SEM (cell line): ENCODE results near the genes RPAP3, HDAC7, C12orf54 and TEX49.

DNA sequence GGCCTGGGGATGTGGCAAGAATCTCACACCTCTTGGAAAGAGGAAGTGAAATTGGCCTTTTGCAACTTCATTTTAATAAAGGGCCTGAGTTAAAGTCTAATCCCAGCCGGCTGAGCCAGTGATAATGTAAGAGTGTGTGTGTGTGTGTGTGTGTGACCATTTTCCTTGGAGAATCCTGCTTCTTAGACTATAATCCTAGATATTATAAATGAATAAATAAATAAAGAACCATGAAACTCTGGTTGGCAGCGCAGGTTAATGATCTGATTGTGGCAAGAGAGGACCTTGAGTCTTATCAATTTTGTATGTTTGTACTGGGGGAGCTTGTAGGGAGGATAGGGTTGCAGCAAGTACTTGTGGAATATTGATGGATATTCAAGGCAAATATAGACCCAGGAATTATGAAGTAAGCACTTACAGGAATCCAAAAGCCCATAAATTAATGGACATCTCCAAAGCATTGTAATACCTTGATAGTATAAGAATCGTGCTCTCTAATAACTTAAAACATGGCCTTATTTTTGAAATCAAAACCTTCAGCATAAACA lies 233.2 kb upstream of the AMIGO2 start:
- PRO-cap: no peak

DNA sequence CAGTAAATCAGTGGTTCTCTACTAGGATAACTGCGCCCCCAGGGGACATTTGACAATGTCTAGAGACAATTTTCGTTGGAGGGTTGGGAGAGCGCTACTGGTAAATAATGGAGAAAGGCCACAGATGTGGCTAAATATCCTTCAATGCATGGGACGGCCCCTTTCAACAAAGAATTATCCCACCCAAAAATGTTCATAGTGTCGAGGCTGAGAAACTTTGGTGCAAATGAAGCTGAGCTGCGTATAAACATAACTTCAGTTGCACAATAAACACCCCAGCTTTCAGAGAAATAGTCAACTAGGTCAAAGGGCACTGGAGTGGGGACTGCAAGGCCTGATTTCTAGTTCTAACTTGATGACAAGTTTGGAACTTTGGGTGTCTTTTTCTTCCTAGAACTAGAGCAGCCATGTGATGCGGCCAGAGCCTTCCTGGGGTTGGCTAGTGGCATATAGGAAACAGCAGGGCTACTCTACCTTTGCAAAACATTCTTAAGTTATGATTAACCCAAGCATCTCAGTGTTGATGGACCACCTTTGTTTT lies 298.4 kb upstream of the AMIGO2 start:
- PRO-cap: no peak

DNA sequence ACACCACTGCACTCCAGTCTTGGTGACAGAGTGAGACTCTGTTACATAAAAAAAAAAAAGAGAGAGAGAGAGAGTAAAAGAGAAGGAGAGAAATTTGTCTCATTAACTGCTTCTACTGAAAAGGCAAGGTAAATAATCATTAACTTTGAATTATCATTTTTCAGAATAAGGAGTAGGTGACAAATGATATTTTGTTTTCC lies 108.8 kb downstream of the RPAP3 start:
- PRO-cap: no peak

DNA sequence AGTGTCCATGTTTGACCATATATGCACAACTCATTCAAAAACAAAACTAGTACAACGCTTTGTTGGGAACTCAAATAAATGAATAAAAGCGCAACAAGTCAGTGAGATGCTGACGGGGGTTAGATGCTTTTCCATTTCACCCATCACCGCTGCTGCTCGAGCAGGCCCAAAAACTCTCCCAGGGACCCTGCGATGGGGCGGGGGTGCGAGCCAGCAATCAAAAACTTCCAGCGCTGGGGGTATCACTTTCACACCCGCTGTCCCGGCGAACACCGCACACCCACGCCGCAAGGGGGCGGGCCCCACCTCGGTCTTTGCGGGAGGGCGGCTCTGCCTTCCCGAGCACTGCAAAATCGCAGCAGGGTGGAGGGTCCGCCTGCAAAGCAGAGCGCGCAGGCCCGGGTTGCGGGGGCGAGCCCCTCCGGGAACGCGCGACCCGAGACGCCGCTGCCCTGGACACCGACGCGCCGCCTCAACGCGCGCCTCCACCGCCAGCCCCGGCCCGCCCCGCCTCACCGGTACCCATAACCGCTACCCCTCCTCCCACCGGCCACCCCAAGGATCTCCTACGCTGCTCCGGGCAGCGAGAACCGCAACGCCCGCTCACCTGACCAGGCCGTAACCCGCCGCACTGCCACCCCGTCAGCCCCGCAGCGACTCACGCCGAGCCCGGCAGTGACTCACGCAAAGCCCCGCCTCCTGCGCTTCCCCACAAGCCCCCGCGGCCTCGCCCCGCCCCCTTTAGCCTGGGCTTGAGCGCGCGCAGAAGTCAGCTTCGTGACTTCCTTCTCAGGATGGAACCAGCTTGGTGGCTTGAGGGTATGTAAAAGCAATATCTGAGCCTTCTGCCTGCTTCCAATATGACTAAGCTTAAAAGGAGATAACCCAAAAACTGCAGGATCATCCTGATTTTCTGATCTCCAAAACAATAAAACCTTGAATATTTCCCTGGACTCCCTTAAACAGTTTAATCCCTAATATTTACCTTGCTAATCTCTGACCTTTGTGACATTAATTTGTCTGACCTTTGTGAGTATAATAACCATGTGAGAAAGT lies at the start of gene RPAP3:
RPAP3 (minus strand) TSS at position 686 of the 1,056 bp plus-strand sequence.
- PRO-cap: bidirectional peak, plus-strand start at position 780 of the sequence, minus-strand start at position 662 of the sequence

DNA sequence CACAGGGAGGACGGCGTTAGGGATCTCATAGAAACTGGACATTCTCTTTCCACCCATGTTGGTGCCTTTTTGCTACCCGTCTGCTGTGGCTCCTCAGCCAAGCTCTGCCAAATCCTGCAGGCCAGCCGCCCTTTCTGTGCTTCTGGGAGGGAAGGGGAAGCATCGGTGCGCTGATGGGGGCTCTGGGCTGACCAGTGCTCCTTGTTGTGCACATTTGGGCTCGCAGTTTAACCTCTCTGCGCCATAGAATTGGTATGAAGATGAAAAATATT lies 900 bp downstream of the SLC48A1 start:
- PRO-cap: no peak

DNA sequence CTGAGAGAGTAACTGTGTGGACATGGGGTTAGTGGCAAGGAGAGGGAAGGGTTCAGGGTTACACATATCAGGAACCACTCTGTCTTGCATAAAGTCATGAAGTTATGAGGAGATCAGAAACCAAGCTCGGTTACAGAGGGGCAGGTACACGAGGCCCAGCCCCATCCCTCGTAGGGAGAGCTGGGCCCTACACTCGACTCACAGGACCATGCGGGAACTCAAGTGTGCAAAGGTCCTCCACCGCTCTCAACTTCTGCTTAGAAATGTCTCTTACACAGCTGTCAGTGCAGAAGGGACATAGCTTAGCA lies 15.3 kb downstream of the SLC48A1 start:
- PRO-cap: no peak

DNA sequence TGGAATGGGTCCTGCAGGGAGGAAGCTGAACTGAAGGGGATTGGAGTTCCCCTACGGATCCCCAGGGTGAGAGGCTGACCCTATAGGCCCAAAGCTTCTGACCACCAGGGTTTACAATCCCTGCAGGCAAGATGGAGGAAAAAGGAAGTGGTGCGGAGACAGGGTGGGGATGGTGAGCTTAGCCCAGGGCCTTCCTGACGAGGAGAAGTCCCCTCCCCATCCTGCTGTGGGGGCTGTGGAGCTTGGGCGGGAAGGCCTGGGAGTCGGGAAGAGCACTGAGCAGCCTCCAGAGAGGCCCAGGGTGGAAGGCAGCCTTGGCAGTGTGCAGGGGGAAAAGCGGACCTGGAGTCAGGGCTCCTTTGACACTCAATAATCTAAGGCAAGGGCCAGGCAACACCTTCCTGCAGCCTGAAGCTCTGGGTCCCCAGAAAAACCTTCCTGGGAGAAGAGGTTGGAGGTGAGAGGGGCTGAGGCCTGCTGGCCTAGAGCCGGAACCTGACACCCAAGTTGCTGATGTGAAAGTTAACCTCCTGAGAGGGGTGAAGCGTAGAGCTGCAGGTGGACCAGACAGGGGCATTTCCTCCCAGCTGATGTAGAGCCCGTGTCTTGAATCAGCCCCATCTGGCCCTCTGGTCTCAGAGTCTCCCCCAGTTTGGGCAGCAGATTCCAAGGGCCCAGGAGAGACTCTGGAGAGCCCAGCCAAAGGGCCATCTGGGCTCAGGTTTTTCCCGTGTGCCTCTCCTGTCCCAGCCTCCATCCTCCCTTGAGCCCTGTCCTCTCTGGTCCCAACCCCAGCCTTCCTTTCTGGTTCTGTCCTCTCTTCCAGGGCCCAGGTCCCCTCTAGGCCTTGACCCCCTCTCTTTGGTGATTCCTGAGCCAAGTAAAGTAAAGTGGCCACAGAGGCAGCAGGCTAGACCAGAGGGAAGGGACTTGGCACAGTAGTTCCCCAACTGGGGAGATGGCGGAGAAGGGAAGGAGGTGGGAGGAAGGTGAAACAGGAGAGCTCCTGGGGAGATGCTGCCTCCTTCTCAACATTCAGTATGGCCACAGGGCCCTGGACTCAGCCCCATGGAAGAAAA lies 5.9 kb downstream of the HDAC7 start:
- PRO-cap: no peak

GRCh38 chr12:47819631-47820398 lies at the start of gene HDAC7:
HDAC7 (minus strand) TSS chr12:47819903.
- PRO-cap: bidirectional peak, plus-strand start at chr12:47820055, minus-strand start at chr12:47819961

GRCh38 chr12:47850604-47851158 lies 31.0 kb upstream of the HDAC7 start:
- PRO-cap: no peak

- PRO-cap: no peak
Measured at GRCh38 chr12:47870073-47870814, 34.5 kb downstream of the VDR start.

DNA sequence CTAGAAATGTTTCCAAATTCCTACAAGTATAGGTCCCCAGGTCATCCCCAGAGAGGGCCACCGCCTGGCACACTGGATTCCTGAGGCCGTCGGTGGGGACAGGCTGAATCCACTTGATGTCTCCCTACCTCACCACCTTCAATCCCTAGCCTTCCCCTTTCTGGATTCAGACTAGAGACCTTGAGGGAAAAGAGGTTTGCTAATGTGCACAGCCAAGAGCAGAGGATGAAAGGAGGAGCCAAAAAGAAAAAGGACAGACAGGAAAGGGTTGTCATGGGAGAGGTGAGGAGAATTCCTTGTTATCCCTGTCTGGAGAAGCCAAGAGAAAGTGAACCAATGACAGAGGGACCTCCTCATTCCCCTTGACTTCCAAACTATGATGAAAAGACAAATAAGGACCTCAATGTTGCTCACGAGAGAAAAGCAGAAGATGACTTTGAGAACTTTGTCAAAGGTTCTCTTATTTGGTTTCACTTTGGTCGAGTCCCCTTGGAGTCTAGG lies 33.6 kb upstream of the COL2A1 start:
- PRO-cap: no peak

DNA sequence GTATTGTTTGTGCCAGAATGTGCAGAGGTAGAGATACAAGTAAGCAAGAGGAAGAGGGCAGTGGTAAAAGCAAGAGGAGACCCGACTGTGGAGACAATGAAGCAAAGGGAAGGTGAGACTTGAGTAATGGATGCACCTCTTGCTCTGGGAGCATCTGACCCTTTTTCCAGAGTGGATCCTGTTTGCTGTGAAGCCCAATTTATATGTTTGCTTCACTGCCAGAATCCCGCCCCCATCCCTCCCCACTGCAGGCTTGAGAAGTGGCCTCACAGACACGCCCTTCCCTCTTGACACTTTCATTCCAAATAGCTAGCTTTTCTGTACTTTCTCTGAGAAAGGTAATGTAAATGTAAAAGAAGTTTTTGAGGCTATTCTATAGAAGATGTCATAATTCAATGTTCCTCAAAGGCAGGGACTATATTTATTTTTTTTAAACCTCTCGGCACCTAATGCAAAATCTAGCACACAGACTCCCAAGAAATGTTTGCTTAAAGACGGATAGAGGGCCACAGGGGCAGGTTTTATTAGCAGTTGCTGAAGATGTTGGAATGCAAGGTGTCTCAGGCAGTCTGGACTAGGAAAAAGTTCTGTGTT lies 601 bp upstream of the PFKM start:
- PRO-cap: no peak

- PRO-cap: no peak
Measured at GRCh38 chr12:48151119-48151594, 6.2 kb downstream of the ASB8 start.

DNA sequence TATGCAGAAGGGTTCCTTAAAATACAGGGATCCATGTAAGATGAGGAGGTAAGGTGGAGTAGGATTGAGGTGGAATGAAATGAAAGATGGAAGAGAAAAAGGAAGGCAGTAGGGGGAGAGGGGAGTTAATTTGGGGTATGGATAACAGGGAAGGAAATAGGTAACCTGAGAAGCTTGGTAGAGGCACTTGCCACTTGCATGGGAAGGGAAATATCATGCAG lies 2.2 kb downstream of the OR10AD1 start:
- PRO-cap: no peak

DNA sequence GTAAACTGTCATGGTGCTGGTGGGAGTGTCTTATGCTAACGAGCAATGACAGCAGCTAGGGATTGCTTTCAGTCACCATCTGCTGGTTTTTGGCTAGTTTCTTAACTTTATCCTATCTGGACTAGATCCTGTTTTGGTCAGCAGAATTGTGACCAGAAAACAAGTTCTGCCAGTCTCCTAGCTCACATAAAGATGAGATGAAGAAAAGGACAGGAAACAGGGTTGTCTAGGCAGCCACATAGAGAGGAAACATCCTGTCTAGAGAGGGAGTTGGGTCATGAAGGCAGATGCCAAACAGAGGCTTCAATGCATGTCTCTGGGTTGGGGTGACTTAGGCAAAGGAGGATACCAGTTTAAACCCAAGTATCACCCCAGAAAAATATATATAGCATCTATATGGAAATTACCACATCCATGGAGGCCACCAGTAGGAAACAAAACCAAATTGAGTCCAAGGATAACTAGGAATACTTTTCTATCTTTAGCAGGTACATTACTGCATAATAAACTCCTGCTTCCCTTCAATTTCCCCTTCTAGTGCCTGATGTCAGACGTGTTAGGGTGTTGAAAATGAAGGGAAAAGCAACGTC lies 42.4 kb upstream of the H1-7 start:
- PRO-cap: no peak

DNA sequence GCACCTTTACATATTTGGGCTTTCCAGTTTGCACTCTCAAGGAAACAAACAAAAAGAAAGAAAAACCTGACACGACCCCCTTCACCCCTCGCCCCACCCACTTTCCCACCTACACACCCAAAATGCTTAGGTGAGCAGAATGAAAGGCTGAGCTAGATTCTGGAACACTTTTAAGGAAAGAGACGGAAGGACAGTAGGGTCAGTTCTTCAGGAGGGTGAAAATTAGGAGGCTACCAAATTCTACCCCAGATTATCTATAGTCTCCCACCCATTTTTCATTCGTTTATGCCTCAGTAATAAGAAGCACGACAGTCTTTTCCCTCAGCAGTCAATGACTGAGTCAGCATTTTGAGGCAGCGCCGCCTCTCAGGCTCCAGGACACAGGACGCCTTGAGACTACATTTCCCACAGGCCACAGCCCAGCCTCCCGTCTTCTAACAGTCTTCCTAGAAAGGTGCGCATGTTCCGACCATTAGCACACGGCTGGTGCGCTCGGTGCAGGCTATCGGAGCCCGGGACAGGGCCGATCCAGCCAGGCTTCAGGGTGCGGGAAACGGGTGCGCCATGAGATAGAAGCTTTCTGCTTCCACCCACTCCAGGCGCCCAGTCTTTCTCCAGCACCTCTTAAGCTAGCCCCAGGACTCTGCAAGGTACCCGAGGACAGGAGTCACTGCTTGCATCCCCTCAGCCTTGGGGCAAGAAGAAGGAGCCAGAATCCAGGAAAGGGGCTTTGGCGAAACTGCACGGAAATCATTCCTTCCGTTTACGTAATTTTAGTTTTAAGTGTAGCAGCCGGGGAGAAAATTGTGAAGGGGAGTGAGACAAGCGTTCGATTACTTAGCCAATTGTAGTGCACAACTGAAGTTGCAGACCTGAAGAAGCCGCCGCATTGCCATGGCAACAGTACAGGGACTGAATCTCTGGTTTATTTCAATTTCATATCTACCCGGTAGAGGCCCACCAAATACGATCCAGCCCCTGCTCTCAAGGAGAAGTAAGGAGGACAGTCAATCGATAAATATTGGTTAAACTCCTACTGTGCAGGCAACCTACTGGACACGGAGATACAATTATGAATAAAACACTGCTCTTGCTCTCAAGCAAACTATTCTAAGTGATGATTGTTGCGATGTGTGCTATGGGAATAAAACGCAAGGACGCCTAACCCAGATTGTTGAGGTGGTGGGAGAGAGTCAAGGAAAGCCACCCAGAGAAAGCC lies 32.1 kb upstream of the H1-7 start:
- PRO-cap: no peak

- PRO-cap: no peak
Measured at GRCh38 chr12:48482232-48482721, at the start of gene C12orf54. C12orf54 (plus strand) TSS chr12:48482498.

- PRO-cap: no peak
Measured at GRCh38 chr12:48727136-48727713, at the start of gene TEX49. TEX49 (plus strand) TSS chr12:48727435.

DNA sequence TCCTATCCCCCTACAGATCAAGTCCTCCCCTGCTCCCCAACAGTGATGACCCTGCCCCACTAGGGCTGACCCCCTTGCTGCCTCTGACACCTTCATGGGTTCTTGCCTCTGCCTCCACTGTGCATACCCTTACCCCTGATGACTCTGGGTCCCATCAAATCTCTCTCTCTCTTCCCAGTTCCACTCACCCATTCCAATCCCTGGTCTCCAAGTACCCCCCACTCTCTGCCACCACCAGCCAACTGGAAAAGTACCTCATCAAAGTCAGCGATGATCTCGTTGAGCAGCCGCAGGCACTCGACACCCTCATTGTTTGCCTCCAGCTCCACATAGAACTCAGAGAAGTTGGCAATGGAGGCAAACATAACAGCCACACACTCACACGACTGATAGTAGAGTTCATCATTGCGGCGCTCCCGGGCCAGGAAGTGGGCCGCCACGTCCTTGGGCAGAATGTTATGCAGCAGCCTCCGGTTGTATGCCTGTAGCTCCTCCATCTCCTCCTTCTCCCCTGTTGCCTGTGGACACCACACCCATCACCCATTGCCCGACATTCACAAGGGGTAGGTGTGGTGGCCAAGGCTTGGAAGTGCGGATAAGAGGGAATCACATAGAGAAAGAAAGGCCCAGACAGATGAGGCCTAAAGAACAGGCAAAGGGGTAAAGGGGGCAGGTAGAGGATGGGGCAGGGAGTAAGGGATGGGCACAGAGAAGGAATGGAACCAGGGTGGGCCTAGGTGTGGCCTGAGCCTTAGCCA lies 17.3 kb downstream of the ADCY6 start:
- PRO-cap: no peak

- PRO-cap: no peak
Measured at GRCh38 chr12:48786479-48787653, 2.0 kb downstream of the ADCY6 start.